Bronchus fibroblast of lung (primary cell): Measurements from ENCODE around the gene CCNJL.

DNA sequence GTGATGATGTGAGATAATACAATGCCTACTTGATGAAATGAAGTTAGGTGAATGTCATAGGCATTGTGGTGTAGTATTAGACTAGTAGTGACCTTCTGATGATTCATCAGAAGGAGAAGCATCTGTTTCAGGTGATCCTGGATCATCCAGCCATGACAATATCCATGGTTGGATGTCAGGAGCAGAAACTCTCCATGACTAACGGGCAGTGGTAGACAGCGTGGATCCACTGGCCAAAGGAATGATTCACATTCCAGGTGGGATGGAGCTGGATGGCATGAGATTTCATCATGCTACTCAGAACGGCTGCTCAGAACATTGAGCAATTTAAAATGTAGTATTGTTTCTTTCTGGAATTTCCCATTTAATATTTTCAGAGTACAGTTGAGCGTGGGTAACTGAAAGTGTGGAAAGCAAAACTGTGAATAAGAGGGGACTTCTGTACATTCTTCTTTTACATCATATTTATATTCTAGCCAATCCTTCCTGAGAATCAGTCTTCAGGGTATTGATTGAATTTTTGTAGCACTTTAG, 11.9 kb upstream of the CLINT1 start:
- RAMPAGE, long total RNA: no peak

- RAMPAGE, long total RNA: no peak
These were observed 260.9 kb upstream of the CLINT1 start for GRCh38 chr5:158119842-158120339.

GRCh38 chr5:158483520-158483766, 616.3 kb downstream of the EBF1 start:
- RAMPAGE, long total RNA: no peak

DNA sequence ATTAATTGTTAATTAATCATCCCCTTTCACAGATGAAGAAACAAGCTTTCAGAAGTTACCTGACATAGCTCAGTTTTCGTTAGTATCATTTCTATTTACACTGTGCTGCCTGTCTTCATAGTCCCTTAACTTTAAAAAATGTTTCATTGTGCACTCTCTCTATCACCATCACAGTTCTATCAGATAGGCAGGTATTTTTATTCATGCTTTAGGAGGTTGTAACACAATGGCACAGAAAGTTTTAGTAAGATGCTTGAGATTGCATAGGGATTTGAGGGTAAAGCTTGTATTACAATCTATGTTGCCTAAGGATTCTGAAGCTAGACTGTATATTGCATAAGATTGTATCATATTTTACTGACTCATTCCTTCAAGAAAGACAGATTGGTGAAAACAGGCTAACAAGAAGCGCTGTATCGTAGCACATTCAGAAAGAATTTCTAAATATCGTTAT, 577.8 kb downstream of the EBF1 start:
- RAMPAGE, long total RNA: no peak

GRCh38 chr5:159090938-159091514, 8.7 kb downstream of the EBF1 start:
- RAMPAGE, long total RNA: no peak

- RAMPAGE, long total RNA: no peak
These were observed 4.7 kb downstream of the EBF1 start for GRCh38 chr5:159094624-159095877.

DNA sequence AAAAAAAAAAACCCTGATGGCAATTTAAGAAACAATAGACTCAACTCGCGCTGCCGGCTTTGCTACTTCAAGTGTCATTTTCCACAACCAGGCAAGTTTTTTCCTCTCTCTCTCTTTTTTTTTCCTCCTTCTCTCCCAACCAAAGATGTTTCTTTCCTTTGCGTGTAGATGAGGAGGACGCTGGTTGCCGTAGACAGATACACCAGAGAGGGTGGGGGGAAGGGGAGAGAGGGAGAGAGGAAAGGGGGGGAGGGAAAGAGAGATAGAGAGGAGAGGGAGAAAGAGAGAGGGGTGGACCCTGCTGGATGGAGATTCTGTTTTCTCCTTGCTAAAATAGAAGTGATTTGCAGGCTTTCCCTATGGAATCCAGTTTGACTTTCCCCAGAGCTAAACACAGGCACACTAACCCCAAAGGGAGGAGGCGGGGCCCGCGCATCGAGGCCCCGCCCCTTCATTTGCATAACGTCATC, 264 bp upstream of the EBF1 start:
- RAMPAGE, long total RNA: no peak

DNA sequence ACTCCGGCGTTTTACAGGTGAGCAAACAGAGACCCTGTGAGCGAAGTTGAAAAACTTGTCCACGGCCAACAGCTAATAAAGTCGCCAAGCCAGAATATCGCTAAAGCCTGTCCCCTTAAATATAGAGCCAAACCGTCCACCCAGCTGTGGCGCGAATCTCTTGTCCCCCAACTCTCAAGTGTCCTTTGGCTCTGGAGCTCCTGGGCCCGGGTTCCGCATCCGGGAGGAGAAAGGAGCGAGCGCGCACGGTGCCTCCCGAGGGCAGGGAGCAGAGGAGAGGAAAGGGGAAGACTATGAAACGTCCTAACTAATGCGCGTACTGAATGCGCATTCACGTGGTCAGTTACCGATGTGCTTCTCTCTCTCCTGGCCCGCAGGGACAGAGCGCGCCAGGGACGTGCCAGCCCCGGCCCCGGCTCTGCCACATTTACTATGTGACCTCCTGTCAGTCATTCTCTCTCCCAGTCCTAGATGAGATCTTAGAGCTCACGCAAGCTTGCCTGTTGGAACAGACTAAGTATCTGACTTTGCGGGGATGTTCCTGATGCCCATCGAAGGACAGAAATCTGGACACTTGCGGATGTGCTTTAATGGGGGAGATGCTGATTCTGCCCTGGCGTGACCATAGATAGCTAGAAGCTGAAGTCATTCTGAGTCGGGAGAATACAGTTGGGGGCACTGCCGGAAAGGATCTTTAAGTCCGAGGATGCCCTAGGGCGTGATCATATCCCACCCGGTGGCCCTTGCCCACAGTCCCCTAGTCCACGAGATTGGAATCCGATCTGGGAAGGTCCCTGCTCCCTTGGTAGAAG, 5.6 kb upstream of the EBF1 start:
- RAMPAGE, long total RNA: no peak

- RAMPAGE, long total RNA: no peak
These were observed 17.3 kb downstream of the RNF145 start for GRCh38 chr5:159191902-159192593.

- RAMPAGE, long total RNA: no peak
These were observed 913 bp downstream of the ADRA1B start for GRCh38 chr5:159917019-159917771.

DNA sequence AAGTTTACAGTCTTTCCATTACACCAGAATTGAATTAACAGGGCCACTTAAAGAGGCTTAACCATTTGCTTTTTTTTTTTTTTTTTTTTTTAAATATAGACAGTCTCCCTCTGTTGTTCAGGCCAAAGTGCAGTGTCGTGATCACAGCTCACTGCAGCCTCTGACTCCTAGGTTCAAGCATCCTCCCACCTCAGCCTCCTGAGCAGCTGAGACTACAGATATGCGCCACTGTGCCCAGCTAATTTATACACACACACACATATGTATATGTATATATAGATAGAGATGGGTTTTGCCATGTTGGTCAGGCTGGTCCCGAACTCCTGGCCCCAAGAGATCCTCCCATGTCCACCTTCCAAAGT, 1.3 kb upstream of the TTC1 start:
- RAMPAGE, long total RNA: no peak

DNA sequence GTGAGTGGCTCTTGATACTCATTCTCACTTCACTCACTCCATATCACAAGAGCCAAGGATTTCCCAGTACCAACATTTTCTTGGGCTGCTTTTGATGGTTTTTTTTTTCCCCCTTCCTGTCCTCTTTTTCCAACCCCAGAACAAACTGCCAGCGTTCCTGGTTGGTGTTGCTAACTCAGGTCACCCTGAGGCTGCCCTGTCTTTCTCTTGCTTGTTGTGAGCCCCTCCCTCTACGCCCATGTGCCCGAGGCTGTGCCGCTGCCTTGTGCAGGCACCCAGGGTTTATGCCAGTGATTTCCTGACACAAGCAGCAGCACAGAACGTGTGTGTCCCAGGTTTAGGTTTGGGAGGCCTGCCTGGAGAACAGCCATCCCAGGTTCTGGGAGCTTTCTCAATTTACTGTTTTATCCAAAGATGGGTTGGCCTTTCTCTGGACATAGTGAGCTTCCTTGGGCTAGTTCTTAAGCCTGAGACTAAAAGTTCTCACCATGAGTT, 53.8 kb downstream of the TTC1 start:
- RAMPAGE, long total RNA: no peak

DNA sequence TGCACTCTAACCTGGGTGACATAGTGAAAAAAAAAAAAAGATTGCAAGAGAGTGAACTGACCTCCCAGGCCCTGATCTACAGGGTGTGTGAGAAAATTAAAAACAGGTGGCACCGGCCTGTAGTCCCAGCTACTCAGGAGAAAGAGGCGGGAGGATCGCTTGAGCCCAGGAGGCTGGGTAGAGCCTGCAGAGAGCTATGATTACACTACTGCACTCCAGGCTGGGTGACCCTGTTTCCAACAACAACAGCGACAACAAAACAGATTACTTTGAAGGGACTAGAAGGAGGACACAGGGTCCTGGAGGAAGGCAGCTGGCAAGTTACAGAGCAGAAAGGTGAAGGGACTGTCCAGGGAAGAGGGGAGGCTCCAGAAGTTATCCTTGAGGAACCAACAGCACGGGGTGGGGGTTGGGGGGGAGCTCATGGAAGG, 42.2 kb upstream of the FABP6 start:
- RAMPAGE, long total RNA: no peak

DNA sequence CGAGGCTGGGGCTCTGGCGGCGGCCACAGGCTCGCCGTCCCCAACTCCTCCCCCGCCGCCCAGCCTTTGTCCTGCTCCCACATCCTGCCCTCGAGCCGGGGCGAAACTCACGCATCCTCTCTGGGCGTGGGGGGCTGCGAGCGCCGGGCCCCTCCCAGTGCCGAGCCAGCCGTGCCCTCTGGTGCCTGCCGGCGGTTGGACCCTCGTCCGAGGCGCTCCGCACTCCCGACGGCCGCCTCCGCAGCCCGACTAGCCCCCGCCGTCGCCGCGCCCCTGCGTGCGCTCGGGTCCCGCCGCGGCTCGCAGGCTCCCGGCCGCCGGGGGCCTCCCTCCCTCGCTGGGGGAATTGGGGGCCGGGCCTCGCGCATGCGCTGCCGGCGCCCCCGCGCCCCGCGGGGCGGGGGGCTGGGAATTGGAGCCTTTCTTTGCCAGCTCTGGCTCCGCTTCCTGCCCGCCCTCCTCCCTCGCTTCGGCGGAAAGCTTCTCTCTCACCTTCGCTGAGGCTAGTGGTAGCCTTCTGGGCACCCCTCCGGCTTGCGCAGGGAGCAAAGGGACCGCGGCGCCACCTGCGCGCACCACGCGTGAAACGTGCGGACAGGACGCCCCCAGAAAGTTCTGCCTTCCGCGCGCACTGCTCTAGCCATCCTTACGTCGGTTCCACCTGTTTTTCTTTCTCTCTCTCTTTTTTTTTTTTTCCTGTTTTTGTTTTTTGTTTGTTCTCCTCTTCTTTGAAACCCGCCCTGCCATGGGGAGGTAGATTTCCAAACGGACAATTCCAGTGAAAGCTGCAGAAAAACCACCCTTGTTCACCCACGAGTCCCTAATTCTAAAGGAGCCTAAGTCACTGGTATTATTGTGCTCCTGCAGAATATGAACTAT, at the start of gene CCNJL:
Gene CCNJL, minus strand, starts transcription at position 312 of the 879 bp plus-strand sequence.
- RAMPAGE, long total RNA: no peak

DNA sequence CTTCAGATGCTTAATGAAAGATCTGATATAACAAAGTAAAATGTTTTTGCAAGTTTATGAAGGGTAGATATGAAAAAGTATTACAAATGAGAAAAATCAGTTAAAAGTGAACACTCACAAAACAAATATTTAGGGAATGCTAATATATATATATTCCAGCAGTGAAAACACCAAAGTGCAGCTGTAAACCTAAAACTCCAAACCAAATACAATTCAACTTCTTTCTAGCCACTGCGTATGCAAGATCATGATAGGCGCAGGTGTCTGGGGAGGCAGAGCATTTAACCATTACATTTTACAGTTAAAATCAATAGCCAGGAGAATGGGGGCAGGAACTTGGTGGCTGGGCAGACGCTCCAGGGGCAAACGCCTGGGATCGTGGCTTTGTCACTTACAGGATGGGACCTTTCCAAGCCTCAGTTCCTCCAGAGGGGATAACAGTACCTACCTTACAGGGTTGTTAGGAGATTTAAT, 626 bp downstream of the FAM200C start:
- RAMPAGE, long total RNA: no peak

DNA sequence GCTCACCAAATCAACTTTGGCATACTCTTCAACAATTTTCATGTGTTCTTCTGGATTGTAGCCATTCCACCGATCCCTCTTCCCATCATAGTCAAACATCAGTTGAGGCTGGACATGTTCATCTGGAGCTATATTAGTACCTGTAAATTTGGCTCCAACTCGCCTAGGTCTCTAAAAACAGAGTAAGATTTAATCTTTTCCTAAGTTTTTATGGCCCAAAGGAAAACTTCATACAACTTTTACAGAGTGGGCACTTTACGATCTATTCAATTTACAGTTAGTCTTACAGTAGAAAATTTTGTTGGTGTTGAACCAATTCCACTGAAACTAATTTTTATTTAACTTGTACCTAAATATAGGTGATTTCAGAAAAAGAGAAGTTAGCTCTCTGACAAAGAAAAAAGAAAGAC, 5.4 kb downstream of the SLU7 start:
- RAMPAGE, long total RNA: no peak

DNA sequence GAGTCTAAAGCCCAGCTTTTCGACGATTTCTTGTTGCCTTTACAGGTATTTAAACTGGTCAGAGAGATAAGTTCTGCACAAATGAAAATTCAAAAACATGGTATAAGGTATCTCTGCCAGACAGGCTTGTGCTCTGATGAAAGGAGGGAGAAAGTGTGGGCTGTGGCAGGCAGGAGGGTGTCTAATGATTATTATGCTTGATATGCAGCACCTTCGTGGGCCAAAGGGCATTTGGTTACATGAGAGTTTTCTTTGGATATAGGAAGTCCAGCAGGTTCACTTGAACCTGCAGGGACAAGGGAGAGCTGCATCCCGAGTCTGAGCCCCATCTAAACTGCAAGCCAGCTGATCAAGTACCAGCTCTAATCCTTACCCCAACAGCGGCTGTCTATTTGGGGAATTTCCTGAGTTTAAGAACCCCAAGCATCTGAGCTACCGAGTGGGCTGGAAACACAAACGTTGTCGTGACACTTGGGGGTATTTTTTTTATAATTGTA, 42.5 kb downstream of the PTTG1 start:
- RAMPAGE, long total RNA: no peak

GRCh38 chr5:160486333-160487029, 64.8 kb downstream of the PTTG1 start:
- RAMPAGE, long total RNA: no peak

DNA sequence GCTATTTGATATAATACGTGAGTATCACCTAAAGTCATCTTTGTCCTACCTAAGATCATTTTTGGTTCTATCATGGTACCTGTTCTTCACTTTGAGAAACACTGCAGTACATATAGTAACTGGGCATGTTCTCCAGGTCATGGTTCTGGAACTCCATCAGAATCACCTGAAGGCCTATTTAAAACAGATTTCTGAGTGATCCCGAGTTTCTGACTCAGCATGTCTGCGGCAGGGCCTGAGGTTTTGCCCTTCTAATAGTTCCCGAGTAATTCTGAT, 3.3 kb downstream of the ATP10B start:
- RAMPAGE, long total RNA: no peak

GRCh38 chr5:161139171-161139463, 287.1 kb upstream of the ATP10B start:
- RAMPAGE, long total RNA: no peak